ENCODE measurements around the gene CRMP1.

GRCh38 chr4:3501205-3501737, 31.0 kb downstream of the LRPAP1 start:
- RRBS, result no CpG with 5 or more reads among the region's 20 CpGs

GRCh38 chr4:3580918-3581365, 48.7 kb upstream of the LRPAP1 start:
- RRBS, result no CpG with 5 or more reads among the region's 8 CpGs

DNA sequence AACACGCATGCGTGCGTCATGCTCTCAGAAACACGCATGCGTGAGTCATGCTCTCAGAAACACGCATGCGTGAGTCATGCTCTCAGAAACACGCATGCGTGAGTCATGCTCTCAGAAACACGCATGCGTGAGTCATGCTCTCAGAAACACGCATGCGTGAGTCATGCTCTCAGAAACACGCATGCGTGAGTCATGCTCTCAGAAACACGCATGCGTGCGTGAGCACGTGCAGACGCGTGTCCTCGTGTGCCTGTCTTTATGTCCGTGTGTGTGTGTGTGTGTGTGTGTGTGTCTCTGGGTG, 19.6 kb upstream of the ADRA2C start:
- RRBS, result no CpG with 5 or more reads among the region's 23 CpGs

DNA sequence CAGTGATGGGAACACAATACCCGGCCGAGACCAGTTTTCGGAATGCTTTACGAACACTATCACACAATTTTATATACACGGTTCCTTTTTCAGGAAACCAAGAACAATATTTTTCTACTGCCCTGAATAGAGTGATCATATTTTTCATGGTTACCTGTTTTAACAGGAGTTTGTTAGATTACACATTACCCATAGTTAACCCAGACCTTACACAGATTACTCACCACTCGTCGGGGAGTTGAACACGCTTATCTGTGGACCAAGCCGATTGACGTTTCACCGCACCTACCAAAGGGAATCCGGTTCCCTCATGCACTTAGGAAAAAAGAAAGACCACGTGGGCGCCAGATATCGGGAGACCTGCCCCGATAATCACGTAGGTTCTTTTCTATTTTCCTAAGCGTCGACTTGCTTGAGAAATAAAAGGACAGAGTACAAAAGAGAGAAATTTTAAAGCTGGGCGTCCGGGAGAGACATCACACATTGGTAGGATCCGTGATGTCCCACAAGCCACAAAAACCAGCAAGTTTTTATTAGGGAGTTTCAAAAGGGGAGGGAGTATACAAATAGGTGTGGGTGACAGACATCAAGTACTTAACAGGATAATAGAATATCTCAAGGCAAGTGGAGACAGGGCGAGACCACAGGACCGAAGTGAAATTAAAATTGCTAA, 178.8 kb downstream of the OTOP1 start:
- RRBS, result no CpG with 5 or more reads among the region's 24 CpGs

DNA sequence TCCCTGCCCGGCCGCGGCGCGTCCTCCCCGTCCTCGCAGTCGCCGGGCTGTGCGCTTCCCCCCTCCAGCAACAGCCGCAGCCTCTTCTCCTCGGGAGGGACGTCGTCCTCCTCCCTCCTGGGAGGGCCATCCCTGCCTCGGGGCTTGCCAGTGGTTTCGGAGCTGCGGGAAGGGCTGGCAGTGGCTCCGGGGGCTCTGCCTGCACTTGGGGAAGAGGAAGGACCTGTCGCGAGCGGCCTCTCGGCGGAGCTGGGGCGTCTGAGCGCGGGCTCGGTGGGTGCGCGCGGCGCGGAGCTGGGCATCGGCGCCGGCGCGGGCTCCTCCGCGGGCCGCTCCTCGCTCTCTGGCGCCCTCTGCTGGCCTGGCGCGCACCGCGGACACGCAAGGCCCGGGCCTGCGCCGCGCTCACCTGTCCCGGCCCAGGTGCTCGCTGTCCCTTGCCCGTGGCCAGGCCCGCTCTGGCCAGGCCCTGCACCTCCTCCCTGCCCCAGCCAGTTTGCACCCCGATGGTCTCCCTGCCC, 119.4 kb downstream of the OTOP1 start:
- RRBS, result 3% methylated on average over 14 of the region's 56 CpGs

GRCh38 chr4:4245210-4245632, 2.8 kb downstream of the TMEM128 start:
- RRBS, result no CpG with 5 or more reads among the region's 1 CpG

- RRBS, result no CpG with 5 or more reads among the region's 4 CpGs
These were observed 42.3 kb downstream of the STX18 start for GRCh38 chr4:4499413-4499989.

- RRBS, result no CpG with 5 or more reads among the region's 10 CpGs
These were observed 39.1 kb downstream of the STX18 start for GRCh38 chr4:4502703-4503238.

DNA sequence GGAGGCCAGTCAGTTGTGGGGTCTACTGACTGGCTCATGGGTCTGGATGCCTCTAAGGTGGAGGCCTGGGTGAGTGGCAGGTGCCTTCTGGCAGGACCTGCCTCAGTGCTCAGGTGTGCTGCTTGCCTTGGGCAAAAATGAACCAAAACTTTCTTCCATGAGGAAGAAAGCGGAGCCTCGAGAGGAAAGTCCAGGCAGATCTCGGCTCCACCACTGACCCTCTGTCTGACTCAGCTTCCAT, 144.1 kb upstream of the STX18 start:
- RRBS, result no CpG with 5 or more reads among the region's 3 CpGs

DNA sequence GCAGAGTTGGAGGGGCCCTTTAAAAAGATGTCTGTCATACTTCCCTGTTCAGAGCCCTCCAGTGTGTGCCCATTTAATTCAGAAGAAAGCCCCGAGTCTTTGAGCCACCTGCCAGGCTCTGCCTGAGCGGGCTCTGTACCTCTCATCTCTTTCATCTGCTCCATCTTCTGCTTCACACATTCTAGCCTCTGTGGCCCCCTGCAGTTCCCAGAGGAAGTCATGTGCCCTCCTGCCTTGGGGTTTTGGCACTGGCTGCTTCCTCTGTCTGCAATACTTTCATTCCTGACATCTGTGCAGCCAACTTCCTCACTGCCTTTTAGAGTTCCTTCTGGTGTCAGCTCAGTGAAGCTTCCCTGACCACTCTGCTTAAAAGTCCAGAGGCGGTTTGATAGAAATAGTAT, 6.2 kb upstream of the STK32B start:
- RRBS, result no CpG with 5 or more reads among the region's 3 CpGs

DNA sequence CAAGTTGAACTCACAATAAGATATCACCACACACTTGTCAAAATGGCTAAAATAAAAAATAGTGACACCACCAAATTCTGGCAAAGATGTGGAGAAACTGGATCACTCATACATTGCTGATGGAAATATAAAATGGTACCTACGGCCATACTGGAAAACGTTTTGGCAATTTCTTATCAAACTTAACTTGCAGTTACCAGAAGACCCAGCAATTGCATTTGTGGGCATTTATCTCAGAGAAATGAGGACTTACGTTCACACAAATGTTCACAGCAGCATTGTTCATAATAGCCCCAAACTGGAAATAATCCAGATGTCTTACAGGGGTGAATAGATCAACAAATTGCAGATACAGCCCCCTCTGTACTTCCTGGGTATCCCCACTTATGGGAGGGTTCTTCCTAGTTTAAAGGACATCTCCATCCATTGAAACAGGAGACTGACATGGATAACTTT, 29.9 kb downstream of the EVC start:
- RRBS, result no CpG with 5 or more reads among the region's 3 CpGs

GRCh38 chr4:5892552-5893548, at the start of gene CRMP1:
CRMP1 (minus strand) TSS chr4:5893086.
- RRBS, result 89% methylated on average over 22 of the region's 145 CpGs

GRCh38 chr4:6172657-6172940, 27.8 kb downstream of the JAKMIP1 start:
- RRBS, result no CpG with 5 or more reads among the region's 4 CpGs

GRCh38 chr4:6177853-6178365, 22.4 kb downstream of the JAKMIP1 start:
- RRBS, result no CpG with 5 or more reads among the region's 10 CpGs

DNA sequence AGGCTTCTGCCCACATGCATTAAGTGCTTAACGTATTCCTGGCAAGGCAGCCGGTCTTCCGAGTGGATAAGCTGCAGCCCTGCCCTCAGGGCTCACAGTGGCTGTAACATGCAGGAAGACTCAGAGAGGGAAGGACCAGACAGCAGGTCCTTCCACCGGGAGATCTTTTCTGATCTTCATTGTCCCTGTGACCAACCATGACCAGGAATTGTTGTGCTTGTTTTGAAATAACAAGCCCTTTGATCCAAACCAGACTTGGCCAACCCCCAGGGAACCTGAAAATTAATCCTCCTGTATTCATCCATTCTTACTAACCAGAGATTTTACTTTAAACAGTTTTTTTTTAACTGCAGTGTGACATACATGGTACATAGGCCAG, 3.9 kb downstream of the WFS1 start:
- RRBS, result no CpG with 5 or more reads among the region's 4 CpGs

- RRBS, result 26% methylated on average over 3 of the region's 24 CpGs
These were observed 7.5 kb downstream of the WFS1 start for GRCh38 chr4:6276938-6277767.

DNA sequence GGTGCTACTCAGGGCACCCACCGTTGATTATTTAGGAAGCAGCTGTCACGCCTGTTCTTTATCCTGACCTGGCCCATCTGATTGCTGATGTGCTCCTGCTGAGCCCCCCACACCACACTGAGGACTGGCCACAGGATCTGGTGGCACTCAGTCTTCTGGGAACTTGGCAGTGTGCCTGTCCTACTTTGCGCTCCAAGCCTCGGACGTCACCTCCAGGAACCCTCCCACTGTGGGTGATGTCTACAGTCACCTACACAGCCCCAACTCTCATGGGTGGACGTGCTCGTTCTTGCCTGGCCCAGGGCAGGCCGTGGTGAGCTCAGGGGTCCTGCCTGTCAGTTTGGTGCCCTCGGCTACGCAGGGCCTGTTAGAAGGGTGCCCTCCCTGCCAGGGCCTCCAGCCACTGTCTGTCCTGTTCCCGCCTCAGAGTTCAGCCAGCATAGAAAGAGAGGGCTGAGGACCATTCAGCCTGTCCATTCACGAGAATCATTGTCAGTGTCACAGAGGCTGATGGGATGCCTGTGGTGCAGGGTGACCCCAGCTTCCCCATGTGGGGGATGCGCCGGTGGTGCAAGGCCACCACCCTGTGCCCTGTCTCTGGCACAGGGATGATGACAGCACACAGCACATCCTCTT, 12.2 kb downstream of the WFS1 start:
- RRBS, result no CpG with 5 or more reads among the region's 14 CpGs

- RRBS, result 75% methylated on average over 38 of the region's 124 CpGs
These were observed 11.3 kb upstream of the MAN2B2 start for GRCh38 chr4:6563446-6564289.

DNA sequence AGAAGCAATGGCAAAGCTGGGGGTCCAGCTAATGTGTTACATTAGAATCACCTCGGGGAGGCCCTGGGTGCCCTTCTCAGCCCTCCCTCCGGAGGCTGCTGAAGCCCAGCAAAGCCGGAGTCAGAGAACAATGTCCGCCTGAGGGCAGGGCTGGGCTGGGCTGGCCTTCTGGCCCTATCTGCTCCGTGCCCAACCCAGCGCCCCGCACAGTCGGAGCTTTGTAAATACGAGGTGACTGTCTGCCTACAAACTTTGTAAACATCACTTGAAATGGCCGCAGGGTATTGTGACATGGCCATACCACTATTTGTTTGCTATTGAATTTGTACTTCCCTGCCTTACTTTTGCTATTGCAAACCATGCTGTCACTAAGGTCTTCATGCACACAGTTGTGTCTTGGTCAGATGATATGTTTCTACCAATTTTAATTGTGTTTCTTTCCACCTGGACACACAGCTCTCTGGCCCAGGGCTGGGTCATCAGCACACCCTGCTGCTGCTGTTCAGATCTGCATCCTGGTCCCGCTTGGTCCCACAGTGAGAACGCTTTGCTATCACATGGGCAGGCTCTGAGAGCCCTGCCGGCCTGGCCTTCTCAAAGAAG, 2.1 kb downstream of the S100P start:
- RRBS, result no CpG with 5 or more reads among the region's 13 CpGs

DNA sequence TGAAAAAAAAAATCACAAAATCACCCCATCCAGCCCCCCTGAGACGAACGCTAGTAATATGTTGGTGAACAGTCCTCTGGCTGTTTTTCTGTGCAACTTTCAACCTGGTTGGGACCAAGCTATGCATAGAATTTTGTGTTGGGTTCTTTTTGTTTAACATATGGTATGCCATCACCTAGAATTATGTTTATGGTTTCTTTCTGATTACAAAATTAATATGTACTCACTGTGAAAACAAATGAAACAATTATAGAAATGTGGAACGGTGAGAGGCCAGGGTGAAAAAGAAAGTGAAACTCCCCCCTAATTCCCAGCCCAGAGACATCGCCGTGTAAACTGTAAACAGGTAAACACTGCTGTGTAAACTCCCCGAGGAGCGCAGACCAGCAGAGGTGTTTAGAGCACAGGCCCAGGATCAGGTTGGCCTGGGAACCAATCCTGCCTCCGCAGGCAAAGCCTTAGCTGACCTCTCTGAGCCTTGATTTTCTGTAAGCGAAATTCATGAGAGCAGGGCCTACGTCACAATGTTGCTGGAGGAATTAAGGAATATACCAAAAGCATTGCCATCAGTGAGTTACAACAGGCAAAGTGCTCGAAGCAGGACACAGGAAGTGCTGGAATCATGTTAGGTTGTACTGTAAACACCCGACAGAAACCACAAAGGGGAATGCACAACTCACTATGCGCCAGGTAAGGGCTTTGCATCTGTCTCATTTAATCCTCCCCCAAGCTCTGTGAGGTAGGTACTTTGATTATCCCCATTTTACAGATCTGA, 31.0 kb upstream of the KIAA0232 start:
- RRBS, result no CpG with 5 or more reads among the region's 13 CpGs